Iris pigment epithelial cell (primary cell): ENCODE data around the gene SLC45A1.

GRCh38 chr1:6185020-6186031 is 5.2 kb upstream of the CHD5 start:
- RRBS, result no CpG with 5 or more reads among the region's 8 CpGs

- RRBS, result no CpG with 5 or more reads among the region's 5 CpGs
Observed at GRCh38 chr1:6197352-6198190, 1.8 kb downstream of the RPL22 start.

- RRBS, result no CpG with 5 or more reads among the region's 31 CpGs
Observed at GRCh38 chr1:6423289-6424114, 1.1 kb upstream of the ESPN start.

- RRBS, result no CpG with 5 or more reads among the region's 27 CpGs
Observed at GRCh38 chr1:6467650-6468478, 1.9 kb upstream of the TNFRSF25 start.

DNA sequence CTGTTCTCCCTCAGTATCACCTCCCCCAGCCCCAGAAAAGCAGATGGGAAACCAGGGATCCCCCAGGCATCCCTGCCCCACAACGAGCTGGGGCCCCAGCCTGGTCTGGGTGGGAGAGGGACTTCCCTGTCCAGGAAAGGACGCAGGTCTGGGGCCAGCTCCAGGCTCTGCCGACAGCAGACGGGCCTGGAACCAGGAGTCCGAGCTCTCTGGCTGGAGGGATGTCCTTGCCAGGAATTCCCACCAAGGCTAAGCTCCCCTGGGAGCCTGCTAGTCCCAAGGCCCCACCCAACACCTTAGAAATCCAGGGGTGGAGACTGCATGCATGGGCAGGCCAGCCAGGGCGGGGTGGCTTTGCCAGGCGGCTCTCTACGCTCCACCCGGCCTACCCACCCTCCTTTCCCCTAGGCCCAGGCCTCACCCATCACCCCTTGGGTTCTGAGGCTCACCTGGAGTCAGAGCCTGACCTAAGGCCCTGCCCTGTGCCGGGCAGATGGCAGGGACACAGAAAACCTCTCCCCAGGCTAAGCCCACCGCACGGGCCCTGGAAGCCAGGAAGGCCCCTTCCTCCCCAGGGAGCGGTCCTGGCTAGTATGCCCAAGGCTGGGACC is 2.5 kb downstream of the PLEKHG5 start:
- RRBS, result 83% methylated on average over 1 of the region's 13 CpGs

GRCh38 chr1:6584108-6585341 is 4.7 kb downstream of the ZBTB48 start:
- RRBS, result no CpG with 5 or more reads among the region's 26 CpGs

DNA sequence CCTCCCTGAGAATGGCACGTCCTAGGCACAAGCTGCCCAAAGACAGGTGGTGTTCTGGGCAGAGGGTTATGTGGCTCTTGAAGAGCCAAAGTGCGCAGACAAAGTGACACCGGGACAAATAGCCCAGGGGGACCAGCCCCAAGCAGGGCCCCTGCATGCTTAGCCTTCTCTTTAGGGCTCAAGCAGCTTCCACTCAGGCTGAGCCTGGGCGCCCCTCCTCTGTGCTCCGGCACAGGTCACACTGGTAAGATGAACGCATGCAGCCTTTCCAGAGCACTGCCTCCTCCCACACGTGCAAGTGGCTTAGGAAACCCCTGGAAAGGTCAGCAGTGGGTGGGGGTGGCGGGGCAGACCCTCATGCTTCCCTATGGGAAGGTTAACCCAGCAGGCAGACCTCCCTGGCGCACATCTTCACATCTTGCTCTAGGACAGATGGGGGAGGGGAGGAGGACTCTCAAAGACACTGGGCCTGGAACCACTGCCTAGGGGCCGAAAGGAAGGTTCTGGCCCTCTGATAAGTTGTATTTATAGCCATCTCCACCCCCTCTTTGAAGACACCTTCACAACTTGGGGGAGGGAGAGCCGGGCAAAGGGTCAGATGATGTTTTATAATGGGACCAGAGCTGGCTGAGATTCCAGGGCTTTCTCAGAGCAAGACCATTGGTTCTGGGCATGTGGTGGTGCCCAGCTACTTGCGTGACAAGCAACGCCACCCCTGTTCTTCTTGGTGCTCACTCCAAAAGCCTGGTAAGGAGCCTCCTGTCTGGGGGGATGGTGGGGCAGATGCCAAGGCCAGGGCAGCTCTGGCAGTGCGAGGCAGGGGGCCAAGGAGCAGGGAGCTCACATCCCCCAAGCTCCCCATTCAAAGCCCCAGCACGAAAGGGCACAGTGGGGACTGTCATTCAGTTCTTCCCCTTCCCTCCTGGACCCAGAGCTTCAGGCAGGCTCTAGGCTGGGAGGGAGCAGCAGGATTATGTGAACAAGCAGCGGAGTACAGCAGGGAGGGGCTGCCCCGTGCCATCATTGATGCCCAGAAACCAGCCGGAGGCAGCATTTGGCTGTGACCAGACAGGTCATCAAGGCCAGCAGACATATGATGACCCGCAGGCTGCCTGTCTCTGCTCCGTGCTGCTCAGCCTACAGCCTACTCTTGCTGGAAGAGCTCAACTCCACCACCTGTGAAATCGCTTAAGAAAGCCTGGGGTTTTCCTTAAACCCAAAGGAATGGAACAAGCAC is 5.4 kb downstream of the KLHL21 start:
- RRBS, result 82% methylated on average over 2 of the region's 21 CpGs

DNA sequence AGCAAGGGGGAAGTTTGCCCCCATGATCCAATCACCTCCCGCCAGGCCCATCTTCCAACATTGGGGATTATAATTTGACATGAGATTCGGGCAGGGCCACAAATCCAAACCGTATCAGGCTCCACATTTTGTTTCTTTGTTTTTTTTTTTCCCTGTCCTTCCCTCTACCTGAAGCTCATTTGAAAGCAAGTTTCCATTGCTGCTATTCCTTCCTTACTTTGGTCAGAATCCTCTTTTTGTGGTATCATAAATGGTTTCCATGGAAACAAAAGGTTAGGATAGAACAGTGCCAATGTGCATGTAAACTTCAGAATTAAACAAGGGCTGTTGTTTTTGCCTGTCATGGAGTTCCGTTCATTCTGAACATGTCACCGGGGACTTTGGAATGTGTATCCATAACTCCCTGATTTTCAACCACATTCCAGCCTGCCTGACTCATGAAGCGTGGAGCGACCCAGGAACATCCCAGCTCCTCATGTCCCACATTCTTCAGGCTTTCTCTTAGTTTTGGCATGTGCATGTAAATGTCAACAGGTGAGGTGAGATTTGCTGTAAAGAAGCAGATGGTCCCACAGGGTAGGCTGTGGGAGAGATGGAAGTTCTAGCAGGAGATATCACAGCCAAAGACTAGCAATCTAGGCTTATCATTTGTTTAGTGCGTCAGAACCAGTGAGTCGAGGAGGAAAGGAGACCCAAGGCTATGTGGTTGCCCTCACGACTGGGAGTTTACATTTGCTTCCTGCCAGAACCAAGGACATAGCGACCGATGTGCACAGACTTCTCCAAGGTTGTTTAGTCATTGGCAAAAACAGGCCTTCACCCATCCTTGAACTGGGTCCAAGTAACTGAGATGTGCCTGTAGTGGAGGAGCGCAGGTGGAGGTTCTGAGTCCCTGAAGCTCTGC is 23.0 kb upstream of the DNAJC11 start:
- RRBS, result no CpG with 5 or more reads among the region's 13 CpGs

DNA sequence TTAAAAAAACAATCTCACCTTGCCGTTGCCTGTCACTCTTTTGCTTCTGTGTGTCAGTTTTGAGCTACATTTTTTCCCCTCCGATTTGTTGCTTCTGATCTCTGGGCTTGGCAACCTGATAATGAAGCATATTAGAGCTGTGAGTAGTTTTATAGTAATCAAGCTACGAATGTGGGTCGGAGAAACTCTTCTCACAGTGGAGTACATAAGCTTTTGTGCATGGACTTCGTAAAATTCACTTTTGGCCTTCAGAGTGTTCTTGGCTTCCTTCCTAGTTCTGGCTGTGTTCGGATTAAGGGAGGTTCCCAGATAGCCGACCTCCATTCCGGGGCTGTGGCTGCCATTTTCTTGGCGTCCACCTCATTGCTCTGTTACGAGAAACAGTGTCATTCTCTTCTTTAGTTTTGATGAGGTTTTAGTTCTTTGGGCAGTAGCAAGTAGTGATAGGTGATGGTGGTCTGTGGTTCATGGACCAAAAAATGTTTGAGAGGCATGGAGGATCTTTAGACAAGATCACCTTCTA is 26.3 kb downstream of the CAMTA1 start:
- RRBS, result no CpG with 5 or more reads among the region's 10 CpGs

- RRBS, result no CpG with 5 or more reads among the region's 4 CpGs
Observed at GRCh38 chr1:6848852-6849704, 63.8 kb downstream of the CAMTA1 start.

DNA sequence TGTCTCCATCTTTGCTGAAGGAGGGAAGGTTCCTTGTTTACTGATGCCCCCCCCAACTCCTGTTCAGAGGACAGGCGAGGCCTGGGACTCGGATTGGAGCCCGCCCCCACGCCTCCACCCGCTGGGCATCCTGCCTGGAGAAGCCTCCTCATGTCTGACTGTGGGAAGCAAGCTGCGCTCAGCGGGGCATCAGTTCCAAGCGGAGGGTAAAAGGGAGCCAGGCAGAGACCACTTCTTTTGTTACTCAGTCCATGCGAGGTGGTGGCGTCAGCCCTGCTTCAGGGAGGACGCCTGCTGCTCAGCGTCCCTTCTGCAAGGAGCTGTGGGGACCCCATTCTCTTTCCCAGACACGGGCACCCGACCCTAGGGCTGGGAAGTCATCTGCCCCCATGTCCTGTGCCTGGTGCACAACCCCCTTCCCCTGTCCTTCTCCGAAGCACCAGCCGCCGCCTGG is 413.9 kb downstream of the CAMTA1 start:
- RRBS, result no CpG with 5 or more reads among the region's 17 CpGs

DNA sequence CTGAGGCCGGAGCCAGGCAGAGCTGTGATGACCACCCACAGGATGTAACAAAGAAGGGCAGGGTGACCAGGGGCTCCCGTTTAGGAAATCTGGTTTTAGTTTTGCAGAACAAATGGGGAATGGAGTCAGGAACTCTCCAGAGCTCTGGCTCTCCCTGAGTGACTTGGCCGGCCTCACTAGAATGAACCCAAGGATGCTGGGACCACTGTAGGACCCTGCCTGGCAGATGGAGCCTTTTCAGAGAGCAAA is 92.1 kb upstream of the VAMP3 start:
- RRBS, result 22% methylated on average over 2 of the region's 3 CpGs

DNA sequence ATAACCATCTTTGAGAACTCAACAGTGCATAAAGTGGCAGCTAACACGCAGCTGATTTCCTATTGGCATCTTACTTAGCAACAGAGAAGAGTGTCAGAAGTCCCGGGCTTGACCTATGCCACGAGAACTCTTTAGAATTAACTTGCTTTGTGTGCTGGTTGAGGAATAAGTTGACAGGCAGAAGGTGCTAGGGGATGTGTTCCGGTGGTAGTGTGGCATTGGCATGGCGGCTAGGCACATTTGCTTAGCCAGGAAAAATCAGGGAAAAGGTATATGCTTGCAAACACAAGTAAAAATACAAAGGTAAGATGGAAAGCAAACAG is 16.5 kb downstream of the ERRFI1 start:
- RRBS, result 94% methylated on average over 3 of the region's 5 CpGs

DNA sequence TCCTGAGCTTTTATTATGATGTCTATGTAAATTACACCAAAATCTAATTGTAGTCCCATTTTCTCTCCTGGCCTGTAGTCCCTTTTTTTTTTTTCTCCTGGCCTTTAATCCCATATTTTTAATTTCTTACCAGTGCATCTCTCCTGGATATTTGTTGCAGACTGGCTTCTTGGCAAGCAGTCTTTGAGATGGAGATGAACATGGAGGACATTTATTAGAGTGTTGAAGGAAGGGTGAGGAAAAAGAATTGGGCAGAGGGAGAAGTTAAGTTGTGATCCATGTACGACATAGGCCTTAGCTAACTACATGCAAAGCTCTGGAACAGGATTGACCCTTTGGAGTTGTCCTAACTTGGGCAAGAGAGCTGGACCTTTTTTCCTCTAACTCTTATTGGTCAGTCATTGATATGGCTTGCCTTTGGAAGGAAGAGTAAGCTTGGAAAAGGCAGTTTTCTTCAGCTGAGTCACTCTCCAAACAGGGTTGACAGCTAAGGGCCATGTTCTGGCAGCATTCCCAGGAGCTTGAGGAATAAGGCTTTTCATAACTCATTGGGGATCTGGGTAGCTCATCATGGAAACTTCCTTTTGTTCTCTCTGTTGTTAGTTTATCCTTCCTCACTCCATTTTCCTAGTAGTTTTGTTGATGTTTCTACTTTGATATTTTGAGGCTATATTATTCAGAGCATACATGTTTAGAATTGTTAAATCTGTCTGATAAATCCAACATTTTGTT is 14.4 kb upstream of the ERRFI1 start:
- RRBS, result no CpG with 5 or more reads among the region's 1 CpG

DNA sequence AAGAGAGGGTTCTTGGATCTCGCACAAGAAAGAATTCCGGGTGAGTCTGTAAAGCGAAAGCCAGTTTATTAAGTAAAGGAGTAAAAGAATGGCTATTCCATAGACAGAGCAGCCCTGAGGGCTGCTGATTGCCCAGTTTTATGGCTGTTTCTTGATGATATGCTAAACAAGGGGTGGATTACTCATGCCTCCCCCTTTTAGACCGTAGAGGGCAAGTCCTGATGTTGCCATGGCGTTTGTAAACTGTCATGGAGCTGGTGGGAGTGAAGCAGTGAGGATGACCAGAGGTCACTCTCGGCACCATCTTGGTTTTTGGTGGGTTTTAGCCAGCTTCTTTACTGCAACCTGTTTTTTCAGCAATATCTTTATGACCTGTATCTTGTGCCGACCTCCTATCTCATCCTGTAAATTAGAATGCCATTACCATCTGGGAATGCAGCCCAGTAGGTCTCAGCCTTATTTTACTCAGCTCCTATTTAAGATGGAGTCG is 96.6 kb upstream of the ERRFI1 start:
- RRBS, result no CpG with 5 or more reads among the region's 8 CpGs

DNA sequence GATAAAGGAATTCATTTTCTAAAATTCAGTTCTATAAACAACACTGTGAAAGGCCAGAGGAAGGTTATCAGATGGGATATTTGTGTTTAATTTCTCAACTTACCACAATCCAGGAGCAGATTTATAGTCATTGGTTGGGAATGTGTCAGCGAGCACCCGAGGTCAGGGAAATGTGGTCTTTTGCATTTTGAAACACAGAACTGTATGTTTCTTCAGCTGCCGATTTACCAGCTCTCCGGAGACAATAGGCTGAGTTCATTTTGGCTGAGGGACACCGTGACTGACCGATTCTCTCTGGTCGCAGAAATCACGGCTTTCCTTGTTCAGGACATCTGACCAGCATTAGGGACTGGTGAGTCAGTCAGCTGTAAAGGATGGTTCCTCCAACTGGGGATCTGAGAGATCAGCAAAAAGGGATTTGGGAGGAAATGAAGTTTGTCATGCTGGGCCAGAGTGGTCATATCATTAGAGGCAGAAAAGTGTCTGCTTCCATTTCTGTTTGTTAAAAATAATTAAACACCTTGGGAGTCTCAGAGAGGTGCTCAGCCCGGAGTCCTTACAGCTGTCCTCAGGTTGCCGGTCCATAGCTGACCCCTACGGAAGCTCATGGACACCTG is 111.7 kb upstream of the ERRFI1 start:
- RRBS, result no CpG with 5 or more reads among the region's 11 CpGs

DNA sequence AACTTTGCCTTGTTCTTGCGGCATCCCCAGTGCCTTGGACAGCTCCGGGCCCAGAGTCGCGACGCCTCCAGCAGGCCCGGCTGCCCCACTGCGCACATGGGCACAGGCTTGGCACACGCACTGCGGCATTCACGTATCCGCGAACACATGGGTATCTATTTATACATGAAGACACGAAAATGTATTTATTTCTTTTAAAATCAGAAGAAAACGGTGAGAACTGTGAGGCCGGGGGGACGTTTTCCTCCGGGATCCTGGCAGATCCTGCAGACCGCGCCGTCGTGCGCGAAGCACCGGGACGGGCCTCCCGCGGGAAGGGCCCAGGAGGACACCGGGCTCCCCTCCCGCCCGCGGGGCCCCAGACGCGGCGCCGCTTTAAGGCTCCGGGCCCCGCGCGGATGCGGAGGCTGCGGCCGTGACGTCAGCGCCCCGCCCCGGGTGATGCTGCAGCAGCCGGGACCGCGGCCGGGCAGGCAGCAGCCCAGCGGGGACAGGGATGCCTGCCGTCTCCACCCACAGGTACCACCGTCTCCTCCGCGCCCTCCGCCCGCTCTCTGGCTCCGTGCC is at the start of gene SLC45A1:
Gene SLC45A1 (plus strand): TSS at position 447 of the 567 bp plus-strand sequence.
- RRBS, result 2% methylated on average over 34 of the region's 58 CpGs

GRCh38 chr1:8318620-8318941 is 667 bp downstream of the SLC45A1 start:
- RRBS, result no CpG with 5 or more reads among the region's 14 CpGs

DNA sequence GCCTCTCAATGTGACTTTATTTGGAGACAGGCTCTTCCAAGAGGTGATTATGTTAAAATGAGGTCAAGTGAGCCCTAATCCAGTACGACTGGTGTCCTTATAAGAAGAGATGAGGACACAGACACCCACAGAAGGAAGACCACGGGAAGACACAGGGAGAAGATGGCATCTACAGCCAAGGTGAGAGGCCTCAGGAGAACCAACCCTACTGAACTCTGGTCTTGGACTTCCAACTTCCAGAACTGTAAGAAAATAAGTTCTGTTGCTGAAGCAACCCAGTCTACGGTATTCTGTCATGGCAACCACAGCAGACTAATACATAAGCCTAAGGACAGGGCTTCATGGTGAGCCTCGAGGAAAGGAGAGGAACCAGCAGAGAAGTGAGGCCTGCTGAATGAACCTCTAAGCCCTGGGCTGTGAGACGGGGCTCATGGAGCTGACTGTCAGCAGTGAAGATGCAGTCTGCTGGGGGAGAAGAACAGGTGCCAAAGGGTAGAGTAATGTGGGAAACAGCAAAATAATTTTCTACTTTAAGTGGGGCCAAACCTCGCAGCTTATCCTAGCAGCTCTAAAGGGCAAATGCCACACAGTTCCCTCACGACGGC is 60.6 kb downstream of the SLC45A1 start:
- RRBS, result no CpG with 5 or more reads among the region's 8 CpGs

DNA sequence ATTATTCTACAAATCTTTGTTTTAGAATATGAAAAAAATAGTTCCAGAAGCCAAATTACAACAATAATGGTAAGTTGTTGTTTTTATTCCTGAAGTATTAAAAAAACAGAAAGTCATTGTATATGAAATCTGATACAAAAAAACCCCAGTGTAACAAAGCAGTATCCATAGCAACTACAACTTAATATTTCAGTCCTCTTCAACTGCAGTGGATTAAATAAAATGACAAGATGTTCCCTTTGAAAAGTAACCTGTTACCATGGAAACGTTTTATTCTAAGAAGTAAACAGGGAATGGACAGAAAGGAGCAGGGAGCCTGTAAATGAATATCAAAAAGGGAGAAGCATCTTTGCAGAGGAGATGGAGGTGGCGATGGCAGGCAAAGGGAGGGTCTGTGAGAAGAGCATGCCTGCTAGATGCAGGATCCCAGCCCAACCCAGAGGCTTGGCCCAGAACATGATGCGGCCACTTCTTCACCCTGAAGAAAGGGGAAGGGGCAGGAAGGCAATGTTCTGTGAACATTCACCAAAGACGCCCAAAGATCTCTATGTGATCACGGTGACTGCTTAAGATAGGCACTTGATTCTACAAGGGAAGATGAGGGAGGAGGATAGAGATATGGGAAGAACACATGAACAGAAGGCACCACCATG is 199.8 kb downstream of the SLC45A1 start:
- RRBS, result no CpG with 5 or more reads among the region's 5 CpGs